Left colon (tissue), 1 donor: Measurements from ENCODE around the genes STH and LRRC37A.

DNA sequence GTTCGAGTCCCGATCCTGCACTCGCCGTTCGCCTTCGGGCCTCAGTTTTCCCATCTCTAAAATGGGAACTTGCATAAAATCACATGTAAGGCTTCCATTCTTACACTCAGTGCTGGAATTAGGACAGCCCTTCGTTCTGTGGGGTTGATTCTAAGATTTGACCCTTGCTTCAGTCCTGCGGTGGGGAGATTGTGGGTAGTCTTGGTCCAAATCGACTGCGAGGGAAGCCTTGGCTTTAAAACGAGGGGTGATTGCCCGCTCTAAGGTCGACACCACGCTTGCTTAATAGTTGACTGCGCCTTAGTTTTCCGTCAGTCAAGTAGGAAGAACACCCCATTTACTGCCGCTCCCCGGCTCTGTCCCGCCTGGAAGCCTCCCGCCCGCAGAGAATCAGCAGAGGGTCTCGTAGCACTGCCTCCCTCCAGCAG, 2.3 kb downstream of the ARHGAP27 start:
- PRO-cap, result no peak

DNA sequence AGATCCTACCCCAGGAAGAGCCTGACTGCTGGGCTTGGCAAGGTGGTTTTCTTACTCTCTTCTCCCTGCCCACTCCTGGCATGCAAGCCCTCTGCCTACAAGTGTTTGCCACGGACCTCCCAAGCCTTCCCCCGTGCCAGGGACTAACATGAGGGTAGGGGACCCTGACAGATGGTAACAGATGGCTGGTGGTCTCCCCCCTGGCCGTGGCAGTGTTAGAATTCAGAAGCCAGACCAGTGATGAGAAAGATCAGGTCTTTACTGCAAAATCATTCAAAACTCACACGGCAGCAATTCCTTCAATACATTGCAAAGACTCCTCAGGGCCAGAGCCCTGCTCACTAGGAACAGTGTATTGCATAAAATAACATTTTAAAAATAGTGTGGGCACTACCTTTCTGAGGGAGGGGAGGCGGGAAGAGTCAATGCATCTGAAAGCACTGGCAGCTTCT, 3.0 kb upstream of the ARHGAP27 start:
- PRO-cap, result unidirectional peak, minus-strand start at position 207 of the sequence

DNA sequence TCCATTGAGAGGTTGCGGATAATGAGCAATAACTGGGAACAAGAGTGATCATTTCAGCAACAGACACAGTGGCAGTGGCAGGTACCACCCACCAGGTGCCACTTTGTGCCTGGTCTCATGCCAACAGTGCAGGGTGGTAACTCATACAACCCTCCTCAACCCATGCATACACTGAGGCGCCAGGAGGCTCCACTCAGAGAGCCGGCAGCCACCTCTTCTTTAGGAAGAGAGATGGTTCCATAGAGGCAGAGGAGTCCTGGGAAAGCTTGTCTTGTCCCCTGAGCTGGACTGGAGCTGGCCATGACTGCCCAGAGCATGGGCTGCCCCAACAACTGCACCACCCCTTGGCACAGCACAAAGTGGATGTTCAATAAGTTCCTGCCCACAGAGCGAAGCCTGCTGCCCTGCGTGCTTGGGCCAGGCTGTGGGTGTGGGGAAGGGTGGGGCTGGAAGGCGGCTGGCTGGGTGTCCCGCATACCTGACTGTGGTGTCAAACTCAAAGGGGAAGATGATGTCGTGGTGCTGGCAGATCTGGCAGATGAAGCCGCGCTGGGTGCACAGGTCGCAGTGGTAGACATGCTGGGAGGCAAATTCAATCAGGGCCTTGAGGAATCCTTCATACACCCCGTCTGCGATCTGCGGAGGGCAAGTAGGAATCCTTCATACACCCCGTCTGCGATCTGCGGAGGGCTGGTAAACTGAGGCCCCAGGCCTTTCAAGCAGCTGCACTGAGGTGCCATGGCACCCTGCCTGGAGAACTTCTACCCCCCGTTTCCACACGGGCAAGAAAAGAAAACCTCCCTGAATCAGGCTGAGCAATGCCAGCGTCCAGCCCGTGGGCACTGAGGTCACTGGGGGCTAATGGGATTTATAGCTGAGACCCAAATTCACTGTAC, 6.6 kb upstream of the ARHGAP27 start:
- PRO-cap, result no peak

- PRO-cap, result no peak
Measured at GRCh38 chr17:45453768-45454229, 21.1 kb upstream of the ARHGAP27 start.

DNA sequence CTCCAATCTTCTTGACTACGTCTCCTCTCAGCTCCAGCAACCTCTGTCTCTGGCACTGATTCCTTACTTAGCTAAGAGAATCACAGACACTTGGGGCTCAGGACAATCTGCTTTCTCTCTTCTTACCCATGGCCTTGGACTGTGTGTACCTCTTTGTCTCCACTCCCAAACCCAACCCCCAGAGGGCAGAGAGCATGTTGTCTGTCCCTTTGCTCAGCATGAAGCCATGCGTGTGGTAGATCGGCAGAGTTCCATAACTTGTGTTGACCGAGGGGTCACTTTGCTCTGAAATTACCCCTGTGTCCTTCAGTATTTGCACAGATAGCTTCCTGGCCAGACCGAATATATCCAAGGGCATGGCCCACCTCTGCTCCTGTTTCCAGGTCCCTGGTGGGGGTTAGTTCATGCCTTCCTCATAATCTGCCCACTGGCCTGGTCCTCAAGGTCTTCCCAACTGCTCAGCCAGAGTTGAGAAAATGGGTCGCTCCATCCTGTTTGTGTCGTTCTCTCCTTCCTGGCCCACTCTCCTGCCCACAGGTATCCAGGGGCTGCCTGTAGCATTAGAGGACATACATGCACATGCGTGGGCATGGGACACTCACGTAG, 41.6 kb downstream of the MAPT start:
- PRO-cap, result no peak

GRCh38 chr17:45999239-45999595, at the start of gene STH:
Gene STH (plus strand): TSS chr17:45999250.
- PRO-cap, result no peak

DNA sequence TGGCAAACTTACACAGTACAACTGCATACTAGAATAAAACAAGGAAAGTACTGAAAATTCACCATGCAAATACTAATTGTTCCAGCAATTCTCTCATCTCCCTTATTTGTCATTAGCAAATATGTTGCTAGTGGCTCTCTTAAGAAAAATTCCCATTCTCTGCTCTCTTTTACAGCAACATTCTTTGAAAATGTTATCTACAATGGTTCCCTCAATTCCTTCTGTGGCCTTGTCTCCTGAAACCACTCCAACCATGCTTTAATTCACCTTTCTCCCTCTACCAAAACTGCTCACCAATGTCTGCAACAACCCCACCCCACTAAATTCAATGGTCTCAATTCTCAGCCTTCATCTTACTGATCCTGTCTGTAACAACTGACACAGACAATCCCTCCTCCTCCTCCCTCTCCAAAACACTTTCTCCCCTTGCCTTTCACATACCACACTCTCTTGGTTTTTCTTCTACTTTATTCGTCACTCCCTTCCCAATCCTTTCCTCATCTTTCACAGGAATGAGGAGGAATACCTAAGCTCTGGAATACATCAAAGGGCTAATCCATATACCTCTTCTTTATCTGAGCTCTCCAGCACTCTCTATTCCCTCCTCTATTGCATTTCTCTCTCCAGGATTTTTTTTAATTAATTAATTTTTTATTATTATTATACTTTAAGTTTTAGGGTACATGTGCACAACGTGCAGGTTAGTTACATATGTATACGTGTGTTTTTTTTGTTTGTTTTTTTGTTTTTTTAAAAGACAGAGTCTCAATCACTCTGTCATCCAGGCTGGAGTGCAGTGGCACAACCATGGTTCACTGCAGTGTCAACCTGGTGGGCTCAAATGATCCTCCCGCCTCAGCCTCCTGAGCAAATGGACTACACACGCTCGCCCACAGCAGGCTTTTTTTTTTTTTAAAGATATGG, 65.4 kb downstream of the STH start:
- PRO-cap, result no peak

- PRO-cap, result no peak
Measured at GRCh38 chr17:46119219-46120201, 73.7 kb downstream of the KANSL1 start.

- PRO-cap, result no peak
Measured at GRCh38 chr17:46260354-46260660, 34.6 kb upstream of the LRRC37A start.

DNA sequence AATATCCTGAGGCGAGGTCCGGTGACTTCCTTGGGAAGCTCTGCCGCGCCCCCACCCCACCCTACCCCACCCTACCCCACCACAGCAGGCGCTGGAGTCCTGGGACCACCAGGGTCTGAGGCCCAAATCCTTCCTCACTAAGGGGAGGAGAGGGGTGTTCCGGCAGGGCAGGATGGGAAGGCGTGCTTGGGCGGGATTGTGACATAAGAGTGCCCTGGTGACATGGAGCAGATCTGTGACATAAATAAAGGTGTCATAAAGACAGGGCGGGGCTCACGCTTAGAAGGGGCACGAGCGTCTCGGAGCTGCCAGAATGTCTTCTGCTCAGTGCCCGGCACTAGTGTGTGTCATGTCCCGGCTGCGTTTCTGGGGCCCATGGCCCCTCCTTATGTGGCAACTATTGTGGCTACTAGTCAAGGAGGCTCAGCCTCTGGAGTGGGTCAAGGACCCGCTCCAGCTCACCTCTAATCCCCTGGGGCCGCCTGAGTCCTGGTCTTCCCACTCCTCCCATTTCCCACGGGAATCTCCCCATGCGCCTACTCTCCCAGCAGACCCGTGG, at the start of gene LRRC37A:
TSS of gene LRRC37A (plus strand) at position 311 of the 559 bp plus-strand sequence.
- PRO-cap, result no peak

DNA sequence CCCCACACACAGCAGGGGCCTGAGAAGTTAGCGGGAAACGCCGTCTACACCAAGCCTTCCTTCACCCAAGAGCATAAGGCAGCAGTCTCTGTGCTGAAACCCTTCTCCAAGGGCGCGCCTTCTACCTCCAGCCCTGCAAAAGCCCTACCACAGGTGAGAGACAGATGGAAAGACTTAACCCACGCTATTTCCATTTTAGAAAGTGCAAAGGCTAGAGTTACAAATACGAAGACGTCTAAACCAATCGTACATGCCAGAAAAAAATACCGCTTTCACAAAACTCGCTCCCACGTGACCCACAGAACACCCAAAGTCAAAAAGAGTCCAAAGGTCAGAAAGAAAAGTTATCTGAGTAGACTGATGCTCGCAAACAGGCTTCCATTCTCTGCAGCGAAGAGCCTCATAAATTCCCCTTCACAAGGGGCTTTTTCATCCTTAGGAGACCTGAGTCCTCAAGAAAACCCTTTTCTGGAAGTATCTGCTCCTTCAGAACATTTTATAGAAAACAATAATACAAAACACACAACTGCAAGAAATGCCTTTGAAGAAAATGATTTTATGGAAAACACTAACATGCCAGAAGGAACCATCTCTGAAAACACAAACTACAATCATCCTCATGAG, 30.6 kb downstream of the ARL17A start:
- PRO-cap, result no peak

GRCh38 chr17:46716123-46716322, 102.5 kb downstream of the WNT3 start:
- PRO-cap, result no peak

DNA sequence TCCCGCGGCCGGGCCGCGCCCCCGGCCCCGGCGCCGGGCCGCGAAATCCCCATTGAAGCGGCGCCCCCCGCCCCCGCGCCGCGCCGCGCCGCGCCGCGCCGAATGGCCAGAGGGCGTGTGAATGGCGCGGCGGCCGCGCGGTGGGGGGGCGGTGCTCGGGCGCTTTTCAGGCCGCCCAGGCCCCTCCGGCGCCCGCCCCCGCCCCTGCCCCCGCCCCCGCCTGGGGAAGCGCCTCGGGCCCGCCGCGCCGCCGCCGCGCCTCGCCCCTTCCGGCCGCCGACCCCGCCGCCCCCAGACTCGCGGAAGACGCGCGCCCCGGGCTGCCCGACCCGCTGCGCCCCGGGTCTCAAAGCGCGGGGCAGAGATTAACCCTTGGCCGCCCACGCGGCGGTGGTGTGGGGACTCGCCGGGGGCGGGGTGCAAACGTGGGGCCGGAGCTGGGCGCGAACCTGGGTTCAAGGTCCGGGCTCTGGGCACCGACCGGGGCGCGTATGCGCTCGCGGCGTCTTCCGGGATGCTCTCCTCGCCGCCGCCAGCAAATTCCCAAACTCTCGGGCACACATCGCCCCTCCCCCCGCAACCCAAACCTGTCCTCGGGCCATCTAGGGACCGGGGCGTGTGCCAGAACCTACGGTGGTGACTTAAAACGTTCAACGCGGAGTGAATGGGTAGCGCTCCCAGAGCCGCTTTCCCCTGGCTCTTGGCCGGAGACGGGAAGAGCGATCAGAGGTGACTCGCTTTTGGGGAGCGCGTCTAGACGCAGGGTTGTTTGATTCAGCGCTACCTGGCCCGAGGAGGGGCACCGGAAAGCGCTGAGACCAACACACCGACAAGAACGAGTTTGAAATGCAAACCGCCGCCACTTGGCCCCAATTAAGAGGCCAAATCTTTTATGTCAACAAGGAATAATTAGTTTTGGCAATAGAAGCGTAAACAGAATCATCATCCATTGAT, 46.5 kb downstream of the WNT3 start:
- PRO-cap, result bidirectional peak, plus-strand start at position 294 of the sequence, minus-strand start at position 83 of the sequence

GRCh38 chr17:46832864-46833469, 14.5 kb upstream of the WNT3 start:
- PRO-cap, result no peak

GRCh38 chr17:46943904-46944687, 21.1 kb downstream of the GOSR2 start:
- PRO-cap, result unidirectional peak, plus-strand start at chr17:46944413

DNA sequence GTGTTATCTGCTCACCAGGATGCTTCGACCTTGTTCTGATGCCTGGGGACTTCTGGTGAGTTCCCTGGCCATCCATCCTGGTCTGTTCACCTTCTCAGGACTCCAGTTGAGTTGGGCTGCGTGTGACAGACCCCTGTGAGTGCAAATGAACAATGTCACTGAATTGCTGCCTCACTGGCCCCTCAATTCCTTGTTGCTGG, 19.5 kb upstream of the RPRML start:
- PRO-cap, result no peak

DNA sequence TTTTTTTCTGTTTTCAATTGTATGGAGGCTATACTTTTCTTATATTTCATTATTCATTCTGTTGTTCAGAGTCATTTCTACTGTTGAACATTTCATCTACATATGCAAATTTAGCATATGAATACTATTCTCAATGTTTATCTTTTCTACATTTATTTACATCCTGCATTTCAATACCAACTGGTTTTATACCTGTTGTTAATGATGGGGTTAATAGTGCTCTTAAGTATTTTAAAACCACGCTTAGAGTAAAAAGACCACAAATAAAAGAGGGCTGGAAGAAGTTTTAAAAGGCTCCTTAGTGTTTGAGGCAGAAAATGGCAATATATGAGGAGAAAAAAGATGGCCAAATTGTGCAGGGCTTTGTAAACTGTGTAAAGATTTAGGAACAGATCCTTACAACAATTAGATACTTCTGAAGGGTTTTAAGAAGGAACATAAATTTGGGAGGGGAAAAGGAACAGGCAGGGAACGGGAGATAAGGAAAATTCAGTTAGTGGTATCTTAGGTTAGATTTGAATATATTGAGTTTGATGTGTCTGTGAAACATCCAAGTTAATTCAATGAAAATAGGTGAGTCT, 12.8 kb downstream of the CDC27 start:
- PRO-cap, result no peak

DNA sequence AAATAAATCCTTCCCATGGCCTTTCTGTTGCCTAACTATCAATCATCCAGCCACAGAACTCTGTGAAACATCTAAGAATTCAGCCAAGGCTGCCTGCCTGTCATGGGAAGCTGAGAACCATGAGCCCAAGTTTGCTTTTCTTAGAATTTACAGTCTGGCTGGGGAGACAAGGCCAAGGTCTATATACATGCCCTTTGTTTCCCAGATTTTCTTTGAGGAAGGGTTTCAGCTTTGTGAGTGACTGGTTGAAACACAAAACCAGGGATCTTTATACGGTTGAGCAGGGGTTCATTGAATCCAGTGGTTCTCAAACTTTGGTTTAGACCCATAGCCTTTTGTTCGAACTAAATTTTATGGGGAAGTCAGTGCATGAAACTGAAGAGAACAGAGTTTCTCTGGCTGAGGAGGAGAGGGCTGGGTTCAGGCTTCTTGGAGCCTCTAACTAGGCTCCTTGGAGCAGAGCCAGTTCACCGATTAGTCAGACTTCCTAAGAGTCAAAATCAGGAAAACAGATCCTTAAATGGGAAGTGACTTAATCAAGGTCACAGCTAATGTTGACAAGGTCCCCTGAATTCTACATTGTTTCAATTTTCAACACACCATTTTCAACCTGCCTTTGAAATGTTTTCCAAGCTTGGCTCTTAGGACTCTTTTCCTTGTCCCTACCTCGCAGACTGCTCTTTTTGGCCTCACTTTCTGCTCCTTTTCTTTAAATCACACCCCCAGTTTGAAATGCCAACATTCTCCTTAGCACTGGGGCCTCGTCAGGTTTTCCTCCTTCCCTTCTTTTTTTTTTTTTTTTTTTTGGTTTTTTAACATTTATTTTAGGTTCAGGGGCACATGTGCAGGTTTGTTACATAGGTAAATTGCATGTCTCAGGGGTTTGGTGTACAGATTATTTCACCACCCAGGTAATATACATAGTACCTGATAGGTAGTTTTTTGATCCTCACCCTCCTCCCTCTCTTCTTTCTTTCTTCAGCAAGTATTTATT, 16.2 kb downstream of the MYL4 start:
- PRO-cap, result no peak

GRCh38 chr17:47276855-47277423, 23.3 kb downstream of the ITGB3 start:
- PRO-cap, result no peak

DNA sequence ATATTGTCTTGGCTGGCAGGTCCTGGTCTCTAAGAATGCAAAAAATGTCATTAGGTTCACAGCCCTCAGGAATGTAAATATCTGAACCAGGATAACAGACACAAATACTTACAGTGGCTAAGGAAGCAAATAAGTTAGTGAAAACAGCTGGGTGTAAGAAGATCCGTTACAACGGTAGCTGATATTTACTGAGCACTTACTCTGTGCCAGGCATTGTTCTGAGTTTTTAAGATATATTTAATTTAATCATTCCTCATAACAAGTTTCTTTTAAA, 18.1 kb upstream of the EFCAB13 start:
- PRO-cap, result no peak